Rectum (tissue), 1 donor: Measurements from ENCODE around the genes FHIP2A and PNLIPRP3.

DNA sequence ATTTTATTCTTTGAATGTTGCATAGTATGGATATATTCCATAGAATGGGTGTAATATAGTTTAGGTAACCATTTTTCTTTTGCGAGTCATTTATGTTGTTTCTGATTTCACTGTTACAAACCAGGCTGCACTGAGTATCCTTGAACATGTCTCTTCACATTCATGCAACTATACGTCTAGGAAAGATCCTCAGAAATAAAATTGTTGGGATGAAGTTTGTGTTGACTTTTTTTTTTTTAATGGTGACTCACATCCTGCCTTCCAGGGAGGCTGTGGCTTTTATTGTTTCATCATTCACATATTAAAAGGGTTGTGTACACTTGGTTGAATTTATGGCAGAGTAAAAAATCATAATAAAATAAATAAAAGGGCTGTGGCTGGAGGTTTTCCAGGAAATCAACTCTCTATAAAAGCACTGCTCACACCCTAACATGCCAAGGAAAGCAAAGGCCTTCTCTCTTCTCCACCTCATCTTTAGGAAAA lies 41.9 kb upstream of the FHIP2A start:
- PRO-cap, result no peak

DNA sequence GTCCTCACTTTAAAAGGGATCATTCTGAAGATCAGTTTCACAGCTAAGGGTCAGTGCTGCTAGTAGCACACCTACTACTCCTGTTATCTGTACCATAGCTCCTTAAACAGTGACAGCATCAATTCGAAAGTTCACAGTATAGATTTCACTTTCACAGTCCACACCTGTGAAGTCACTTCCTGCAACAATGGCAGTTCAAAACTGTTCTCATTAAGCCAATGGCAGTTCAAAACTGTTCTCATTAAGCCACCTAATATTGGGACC lies 10.7 kb upstream of the FHIP2A start:
- PRO-cap, result no peak

GRCh38 chr10:114821300-114822171 lies at the start of gene FHIP2A:
TSS of gene FHIP2A (plus strand) at chr10:114821780.
- PRO-cap, result bidirectional peak, plus-strand start at chr10:114821760, minus-strand start at chr10:114821657

GRCh38 chr10:116427658-116428214 lies at the start of gene PNLIPRP3:
TSS of gene PNLIPRP3 (plus strand) at chr10:116427847.
- PRO-cap, result no peak

GRCh38 chr10:116620643-116621196 lies 30.0 kb downstream of the PNLIPRP1 start:
- PRO-cap, result bidirectional peak, plus-strand start at chr10:116620953, minus-strand start at chr10:116620761

GRCh38 chr10:116688290-116688489 lies 18.4 kb upstream of the C10orf82 start:
- PRO-cap, result no peak

- PRO-cap, result bidirectional peak, plus-strand start at chr10:116742181, minus-strand start at chr10:116742074
Observed at GRCh38 chr10:116741779-116742387, 483 bp downstream of the HSPA12A start.

DNA sequence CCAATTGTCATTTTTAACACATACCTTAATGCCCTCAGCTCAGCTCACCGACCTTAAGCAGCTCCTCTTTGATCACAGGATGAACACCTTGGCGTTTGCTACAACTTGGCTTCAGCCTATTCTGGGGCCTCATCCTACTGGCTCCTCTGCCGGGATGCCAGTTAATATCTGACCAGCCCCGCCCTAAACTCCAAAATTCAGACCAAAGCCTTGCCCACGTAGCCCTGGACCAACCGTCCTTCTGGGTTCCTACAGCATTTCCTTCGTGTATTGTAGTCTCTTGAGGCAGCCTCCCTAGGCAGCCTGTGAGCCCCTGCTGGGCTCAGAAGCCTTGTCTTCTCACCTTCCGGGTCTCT lies 746 bp downstream of the ENO4 start:
- PRO-cap, result no peak

DNA sequence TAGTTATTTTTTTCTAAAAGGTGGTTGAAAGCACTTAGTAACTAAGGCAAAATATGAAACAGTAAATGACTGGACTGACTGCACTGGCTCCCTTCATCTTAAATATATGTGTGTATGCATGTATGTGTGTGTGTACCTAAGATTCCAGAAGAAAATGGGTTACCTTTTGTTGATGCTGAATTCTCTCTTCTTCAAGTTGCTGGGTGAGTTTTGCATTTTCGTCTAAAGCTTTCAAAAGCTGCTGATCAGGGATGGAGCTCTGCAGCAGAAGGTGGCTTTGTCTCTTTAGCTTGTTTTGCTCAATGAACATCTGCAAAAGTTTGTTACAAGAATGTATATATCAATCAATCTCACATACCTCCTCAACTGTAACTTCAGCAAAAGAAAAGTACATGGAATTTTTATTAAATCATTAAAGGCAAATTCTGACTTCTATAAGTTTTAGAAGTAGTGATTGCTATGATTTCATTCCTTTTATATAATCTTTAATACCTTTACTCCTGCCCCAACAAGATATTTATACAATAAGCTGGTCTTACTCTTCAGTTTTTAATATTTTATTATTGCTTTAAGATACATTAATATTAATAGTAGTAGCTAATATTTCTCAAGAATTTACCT lies 64.6 kb downstream of the SHTN1 start:
- PRO-cap, result no peak

DNA sequence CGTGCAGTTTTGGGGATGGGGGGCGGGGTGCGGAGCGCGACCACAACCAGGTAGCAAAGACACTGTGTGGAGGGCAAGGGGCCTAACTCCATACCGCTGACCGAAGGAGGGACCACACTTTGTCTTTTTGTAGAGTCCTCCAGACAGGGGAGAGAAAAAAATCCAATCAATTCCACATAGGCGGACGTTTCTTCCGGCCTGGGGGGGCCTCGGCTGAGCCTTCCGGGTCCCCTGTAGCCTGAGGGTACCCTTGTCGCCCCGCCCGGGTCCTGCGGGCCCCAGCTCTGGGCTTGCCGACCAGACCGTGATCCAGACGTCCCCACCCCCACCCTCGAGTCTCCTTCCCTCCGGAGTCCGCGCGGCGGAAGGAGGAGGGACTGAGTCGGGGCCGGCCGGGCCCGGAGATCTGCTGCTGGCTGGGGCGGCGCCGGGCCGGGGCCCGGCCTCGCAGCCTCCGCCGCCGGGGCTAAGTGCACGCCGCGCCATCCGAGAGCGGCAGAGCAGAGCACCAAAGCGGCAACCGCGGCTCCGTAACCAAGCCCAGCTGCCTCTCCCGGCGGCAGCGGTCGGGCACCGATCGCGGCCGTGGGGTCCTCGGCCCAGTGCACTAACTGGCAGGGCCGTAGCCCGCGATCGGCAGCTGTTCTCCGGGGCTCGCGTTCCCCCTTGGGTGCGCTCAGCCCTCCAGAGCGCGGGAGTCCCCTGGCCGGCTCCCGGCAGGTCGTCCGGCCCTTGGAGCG lies 1.1 kb downstream of the VAX1 start:
- PRO-cap, result no peak

DNA sequence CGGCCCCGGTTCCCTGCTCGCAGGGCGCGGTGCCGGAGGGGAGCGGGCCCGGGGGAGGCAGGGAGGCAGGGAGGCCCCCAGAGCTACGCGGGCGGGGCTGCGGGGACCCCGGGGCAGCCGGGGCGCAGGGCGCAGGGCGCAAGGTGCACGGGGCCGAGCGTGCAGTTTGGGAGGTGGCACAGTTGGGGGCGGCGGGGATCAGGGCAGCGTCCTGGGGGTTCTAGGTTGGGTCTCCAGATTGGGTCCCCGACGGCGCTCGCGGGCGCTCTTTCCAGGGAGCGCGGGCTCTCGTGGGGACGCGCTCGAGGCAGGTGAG lies 271 bp downstream of the SLC18A2 start:
- PRO-cap, result no peak

- PRO-cap, result no peak
Observed at GRCh38 chr10:117283115-117283600, 42.2 kb downstream of the SLC18A2 start.

GRCh38 chr10:117398071-117398586 lies 22.9 kb upstream of the PDZD8 start:
- PRO-cap, result no peak

GRCh38 chr10:117461246-117461792 lies 81.2 kb upstream of the EMX2 start:
- PRO-cap, result no peak

GRCh38 chr10:117533868-117534708 lies 8.5 kb upstream of the EMX2 start:
- PRO-cap, result no peak

DNA sequence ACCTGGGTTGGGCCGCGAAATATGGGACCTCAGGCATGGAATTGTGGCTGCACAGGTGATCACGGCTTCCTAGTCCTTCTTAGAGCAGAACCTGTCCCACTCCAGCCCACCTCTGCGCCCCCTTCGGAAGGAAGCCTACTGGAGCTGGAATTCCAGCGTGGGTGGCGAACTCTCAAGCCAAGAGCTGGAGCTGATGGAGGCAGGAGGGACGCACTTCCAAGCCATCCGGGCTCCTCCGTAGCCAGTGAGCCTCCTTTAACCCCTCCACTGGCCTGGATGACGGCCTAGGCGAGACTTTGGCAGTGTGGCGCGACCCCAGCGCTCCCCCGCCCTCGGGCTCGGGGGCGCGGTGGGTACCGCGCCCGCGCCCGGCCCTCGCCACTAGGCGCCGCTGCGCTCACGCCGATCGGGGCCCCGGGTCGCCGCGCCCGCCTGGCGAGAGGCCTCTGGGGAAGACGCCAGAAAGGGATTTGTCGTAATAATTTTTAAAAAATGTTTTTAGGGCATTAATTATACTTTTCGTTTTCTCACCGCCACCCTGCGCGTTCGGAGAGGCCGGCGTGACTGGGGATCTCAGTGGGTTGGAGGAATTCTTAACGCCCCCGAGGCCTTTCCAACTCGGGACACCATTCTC lies 5.1 kb upstream of the EMX2 start:
- PRO-cap, result unidirectional peak, minus-strand start at position 336 of the sequence; unidirectional peak, plus-strand start at position 541 of the sequence

- PRO-cap, result no peak
Observed at GRCh38 chr10:117547331-117547733, 4.8 kb downstream of the EMX2 start.

GRCh38 chr10:117553177-117554195 lies 10.9 kb downstream of the EMX2 start:
- PRO-cap, result unidirectional peak, plus-strand start at chr10:117553681

GRCh38 chr10:118572360-118572689 lies 23.1 kb downstream of the PRLHR start:
- PRO-cap, result unidirectional peak, minus-strand start at chr10:118572439

- PRO-cap, result no peak
Observed at GRCh38 chr10:118625553-118625940, 30.1 kb upstream of the PRLHR start.